ENCODE measurements around the genes SRSF11 and ACADM.

DNA sequence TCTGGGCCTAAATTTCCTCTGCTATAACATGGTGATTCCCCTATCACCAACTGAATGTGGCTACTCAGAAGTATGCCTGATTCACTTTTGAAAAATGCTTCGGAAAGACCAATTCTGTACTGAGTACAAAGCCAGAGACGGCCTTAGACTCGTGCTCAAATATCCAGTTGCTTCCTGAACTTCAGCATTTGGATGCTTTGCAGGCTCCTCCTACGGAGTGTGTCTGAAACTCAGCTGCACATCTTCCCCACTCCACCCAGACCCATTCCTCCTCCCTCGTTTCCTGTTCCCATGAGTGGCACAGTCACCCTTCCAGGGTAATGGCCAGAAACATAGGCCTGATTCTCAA is 98.4 kb upstream of the GADD45A start:
- RRBS, 2 experiments, result no CpG with 5 or more reads among the region's 5 CpGs

DNA sequence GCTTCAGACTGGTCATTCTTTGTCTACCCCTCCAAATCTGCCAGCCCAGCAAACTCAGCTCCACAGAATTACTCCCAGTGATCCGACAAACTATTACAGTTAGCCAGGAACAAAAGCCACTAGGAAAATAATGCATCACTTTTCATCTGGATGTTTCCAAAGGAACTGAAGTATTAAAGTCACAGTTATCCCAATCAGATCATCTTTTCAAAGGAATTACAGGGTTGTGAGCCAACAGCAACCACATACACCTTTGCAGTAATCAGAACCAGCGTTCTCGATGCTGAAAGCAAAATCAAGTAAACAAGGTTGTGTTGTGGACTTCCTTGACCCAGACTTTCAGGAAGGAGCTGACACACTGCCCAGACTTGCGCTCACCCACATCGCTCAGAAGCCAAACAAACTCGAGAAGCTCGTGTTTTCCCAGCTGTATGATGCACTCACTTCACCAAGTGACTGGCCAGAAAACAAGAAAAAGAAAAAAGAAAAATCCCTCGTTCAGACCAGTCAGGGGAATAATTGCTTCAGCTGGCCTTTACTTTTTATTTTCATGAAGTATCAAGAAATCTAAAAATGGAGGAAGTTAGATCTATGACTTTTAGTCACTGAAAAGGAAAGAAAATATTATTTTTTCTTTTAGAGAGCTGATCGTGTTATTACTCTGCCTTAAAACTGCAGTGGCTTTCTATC is 66.3 kb upstream of the GADD45A start:
- RRBS, 2 experiments, result no CpG with 5 or more reads among the region's 9 CpGs

DNA sequence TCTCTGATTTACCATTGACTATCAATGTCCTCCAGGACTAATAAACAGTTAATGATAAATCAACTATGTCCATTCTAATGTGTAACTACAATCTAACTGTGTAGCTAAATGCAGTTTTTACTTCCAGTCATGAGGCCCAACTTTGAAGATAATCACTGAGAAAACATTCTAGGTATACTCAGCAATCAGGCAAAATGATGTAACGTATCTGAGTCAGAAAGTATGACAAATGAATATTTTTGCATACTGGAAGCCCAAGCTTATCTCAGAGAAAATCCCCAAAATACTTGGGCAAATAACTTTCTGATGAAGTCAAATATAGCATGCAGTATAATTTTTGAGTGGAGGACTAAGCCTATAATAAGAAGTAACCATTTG is 2.5 kb upstream of the GADD45A start:
- RRBS, 2 experiments, result no CpG with 5 or more reads among the region's 1 CpG

- RRBS, 2 experiments, result no CpG with 5 or more reads among the region's 9 CpGs
Observed at GRCh38 chr1:67700485-67701454, 15.8 kb downstream of the GADD45A start.

DNA sequence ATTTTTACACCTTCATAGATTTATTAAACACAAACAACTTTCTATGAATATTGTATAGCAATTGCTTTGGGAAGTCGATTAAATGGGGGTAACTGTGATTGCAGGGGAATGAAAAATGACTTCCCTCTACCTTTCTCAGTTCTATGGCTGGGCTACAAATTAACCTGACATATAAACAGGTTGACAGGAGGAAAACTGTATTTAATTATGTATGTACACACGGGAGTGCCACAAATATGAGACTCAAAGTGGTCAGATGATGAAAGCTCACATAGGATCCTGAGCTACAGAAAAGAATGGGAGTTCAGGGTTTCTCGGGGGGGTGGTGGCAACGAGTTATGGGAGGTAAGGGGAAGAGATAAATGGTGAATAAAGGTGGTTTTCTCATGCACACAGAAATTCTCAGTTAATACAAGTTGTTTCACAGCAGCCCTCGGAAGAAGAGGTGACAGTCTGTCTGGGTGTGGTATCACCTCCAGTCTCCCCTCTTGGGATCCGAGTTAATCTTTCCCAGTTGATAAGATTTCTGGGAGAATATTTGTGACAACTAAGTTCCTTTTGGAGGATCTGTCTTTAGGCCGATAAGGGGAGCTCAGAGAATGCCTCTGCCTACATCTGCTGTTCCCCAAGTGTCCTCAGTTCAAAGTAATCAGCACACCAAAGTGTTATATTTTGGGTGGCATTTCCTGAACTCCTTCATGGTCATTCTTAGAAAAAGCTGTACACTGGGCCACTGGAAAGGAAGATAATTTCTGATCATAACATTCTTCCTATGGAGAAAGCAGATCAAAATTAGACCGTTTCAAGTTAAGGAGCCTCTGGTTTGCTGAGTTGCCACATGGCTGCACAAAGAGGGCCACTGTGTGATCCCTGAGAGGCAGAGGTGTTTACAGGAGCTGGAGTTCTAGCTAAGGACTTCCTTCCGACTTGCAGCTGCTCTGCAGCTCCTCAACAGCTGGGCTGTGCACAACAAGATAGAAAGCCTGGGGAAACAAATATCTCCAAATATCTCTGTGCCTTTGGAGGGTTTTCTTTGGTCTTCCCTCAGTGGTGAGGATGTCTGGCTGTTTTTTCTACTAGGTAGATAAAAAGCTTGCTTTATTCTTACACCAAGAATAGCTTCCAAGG is 26.5 kb downstream of the GADD45A start:
- RRBS, 2 experiments, result no CpG with 5 or more reads among the region's 9 CpGs

- RRBS, 2 experiments, result no CpG with 5 or more reads among the region's 10 CpGs
Observed at GRCh38 chr1:67719140-67720367, 34.6 kb downstream of the GADD45A start.

DNA sequence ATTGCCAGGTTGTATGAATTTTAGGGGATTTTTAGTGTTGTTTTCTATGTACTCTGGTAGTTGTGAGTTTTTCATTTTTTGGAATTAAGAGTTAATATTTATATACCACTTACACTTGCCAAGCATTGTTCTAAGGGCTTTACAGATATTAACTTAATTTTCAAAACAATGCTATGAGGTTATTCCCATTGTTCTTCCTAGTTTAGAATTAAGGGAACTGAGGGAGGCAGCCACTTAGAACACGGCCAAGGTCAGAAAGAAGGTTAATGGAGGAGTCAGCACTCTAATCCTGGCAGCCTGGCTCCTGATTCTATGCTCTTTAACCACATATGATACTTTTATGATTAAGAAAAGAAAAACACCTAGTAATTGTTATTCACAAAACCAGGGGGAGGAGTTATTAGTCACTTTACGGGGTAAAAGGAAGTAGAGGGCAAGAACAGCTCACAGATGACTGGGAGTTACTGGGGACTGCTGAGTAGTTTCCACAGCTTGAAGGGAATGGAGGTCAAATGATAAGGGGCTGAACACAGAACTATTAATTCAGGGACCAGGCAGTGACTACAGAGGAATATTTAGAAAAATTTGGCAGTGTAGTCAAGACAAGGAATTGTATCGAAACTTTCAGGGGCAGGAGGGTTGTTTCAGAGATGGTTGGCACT is 38.6 kb downstream of the GADD45A start:
- RRBS, 2 experiments, result no CpG with 5 or more reads among the region's 3 CpGs

GRCh38 chr1:68213457-68214202 is 18.7 kb downstream of the WLS start:
- RRBS, 2 experiments, result no CpG with 5 or more reads among the region's 6 CpGs

- RRBS, 2 experiments, result 2% methylated on average over 4 of the region's 83 CpGs
Observed at GRCh38 chr1:70221186-70222435, at the start of gene SRSF11. Gene SRSF11, plus strand, starts transcription at chr1:70221380.

GRCh38 chr1:70246496-70246973 is 25.4 kb downstream of the SRSF11 start:
- RRBS, 2 experiments, result no CpG with 5 or more reads among the region's 3 CpGs

DNA sequence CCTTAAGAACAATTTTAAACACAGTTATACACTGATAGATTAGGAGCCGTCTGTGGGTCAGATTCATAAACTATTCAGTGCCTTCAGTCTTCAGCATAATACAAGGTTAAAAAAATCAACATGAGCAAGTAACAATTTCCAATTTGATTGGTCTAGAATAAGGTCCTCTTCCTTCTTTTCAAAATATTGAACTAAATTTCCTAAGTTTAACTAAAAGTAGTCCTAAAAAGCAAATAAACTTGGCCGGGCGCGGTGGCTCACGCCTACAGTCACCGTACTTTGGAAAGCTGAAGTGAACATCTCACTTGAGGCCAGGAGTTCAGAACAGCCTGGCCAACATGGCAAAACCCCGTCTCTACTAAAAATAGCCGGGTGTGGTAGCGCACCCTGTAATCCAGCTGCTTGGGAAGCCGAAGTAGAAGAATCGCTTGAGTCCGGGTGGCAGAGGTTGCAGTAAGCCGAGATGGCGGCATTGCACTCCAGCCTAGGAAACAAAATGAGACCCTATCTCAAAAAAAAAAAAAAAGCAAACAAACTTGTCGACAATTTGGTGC is 15.7 kb downstream of the ANKRD13C start:
- RRBS, 2 experiments, result 97 to 99% methylated on average over 2 of the region's 15 CpGs

DNA sequence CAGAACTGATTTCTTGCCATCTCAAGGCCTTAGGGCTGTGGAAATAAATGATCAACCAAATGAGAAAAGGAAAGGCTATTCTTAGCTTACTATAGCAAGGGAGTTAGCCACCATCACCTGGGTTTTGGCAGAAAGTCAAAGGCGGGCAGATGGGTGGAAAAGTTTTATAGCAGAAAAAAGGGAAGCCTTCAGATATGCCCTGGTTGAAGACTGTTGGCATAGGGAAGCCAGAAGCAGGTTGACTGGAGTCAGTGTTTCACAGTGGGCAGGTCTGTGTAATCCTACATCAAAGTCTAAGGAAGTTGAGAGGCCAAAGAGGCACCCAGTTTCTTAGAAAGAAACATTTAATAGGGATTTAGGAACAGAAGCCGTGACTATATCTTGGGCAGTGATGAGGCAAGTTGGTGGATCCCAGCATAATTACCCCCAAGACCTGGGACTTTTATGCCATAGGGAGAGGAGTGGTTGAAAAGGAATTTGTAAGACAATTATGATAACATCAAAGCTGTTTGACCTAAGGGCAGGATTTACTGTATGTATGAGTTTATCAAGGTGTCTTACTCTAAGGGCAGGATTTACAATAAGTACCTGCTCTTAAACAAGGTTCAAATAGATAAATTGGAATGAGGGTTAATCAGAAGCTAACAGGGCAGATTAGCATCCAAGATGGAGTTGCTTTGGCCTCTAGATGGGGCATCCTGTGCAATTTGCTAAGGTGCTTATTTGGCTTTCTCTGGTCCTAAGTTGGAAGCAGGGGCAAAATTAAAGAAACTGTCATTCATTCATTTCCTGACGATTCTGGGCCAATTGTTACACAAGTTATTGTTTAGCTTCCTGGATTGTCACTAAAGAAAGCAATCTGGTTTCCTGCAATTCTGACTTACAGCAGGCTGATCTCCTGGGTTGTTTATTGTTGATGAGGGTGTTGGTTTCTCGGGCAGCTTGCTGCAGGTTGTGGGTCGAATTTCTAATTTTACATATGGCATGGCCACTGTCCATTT is 30.0 kb downstream of the CTH start:
- RRBS, 2 experiments, result no CpG with 5 or more reads among the region's 5 CpGs

DNA sequence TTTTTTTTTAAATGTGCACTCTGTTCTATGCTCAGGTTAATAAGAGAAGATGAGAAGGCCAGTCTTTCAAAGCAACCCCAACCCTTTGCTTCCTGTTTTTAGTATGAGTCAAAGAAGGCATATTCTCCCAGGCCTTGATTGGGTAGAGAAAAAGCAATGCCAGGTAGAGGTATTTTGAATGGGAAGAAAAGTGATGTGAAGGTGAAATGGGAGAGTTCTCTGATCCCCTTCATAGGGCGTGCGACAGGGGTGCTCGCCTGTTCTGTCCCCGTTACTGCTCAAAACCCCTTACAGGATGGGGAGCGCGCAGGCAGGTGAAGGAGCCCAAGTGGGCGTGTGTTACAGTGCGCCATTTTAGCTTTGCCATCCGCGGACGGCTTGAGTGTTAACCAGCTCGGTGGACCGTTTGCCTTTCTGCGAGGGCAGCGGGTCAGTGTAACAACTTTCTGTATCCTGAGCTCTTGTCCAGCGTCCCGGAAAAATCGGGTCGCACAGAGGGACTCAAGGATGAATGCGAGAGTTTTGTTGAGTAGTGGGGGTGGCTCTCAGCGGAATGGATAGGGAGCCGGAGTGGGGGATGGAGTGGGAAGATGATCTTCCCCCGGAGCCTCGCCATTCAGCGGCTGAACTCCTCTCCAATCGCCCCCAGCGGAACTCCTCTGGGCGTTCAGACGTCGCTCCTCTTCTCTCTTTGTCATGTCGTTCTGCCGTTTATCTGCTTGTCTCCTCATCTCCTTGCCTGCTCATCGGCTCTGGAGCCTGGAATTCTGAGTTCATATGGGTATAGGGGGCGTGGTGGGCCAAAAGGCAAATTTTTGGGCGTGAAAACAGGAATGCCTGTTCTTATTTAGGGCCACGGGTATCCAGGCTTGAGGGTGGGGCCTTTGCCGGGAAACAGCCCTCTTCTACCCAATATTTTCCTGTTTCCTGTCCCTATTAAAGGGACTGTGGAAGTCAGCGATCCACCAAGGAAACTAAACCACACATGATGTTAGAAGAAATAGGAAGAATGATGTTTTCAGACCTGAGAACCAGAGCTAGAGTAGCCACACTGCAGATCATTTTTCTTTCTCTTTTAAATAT is 295.4 kb downstream of the CTH start:
- RRBS, 2 experiments, result 63 to 67% methylated on average over 3 of the region's 38 CpGs

GRCh38 chr1:72284362-72285582 is 2.4 kb upstream of the NEGR1 start:
- RRBS, 2 experiments, result no CpG with 5 or more reads among the region's 28 CpGs

GRCh38 chr1:75724178-75725302 is at the start of gene ACADM:
Gene ACADM, plus strand, starts transcription at chr1:75724709.
- RRBS, 2 experiments, result under 1% methylated on average over 29 of the region's 85 CpGs

- RRBS, 2 experiments, result no CpG with 5 or more reads among the region's 16 CpGs
Observed at GRCh38 chr1:75725800-75726505, 1.4 kb downstream of the ACADM start.

DNA sequence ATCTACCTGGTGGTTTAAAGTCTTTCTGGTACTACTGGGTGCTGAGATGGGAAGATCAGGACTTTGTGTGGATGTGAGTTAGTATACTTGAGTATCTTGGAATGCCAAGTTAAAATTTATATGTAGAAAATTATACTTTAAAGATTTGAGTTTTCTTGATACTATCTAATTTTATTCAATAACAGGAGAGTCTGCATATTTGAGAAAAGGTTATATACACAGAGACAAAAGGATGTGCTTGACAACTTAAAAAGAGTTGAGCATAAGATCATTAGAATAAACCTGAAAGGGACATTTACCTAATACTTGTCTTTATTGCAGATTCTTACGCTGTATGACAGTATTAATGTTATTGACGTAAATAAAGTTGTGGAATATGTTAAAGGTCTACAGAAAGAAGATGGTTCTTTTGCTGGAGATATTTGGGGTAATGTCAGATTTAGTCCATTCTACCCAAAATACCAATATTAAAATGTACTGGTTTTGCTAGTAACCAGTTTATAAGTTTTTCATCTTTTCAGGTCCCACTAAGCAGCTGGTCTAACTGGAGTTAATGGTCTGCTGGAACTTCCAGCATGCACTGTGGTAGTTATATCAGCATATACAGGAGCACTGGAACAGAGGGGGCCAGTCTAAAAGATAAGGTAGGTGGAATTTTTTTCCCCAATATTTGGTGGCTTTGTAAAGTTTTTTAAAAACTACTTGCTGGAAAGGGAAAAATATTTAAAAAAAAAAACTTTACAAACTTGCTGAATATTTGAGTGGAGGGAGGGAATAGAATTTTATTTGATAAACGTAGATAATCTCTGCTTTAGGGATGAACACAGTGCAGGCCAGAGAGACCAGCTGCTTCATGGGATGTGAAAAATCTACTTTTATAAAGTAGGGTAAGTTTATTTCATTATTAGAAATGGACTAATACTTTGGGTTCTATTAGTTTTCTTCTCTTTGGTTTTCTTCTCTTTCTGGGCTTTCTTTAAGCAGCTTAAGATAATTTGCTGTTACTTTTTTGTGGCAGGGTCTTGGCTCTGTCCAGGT is 3.9 kb downstream of the RABGGTB start:
- RRBS, 2 experiments, result no CpG with 5 or more reads among the region's 3 CpGs

GRCh38 chr1:76115728-76116274 is 41.3 kb downstream of the ST6GALNAC3 start:
- RRBS, 2 experiments, result no CpG with 5 or more reads among the region's 1 CpG

- RRBS, 2 experiments, result no CpG with 5 or more reads among the region's 6 CpGs
Observed at GRCh38 chr1:77219714-77220292, 573 bp upstream of the PIGK start.

GRCh38 chr1:77736753-77736980 is 23.0 kb downstream of the USP33 start:
- RRBS, 2 experiments, result no CpG with 5 or more reads among the region's 5 CpGs

All from LNCaP clone FGC (cell line).